Vagina (tissue), 1 donor: ENCODE measurements around the genes RPL35, GOLGA1 and SCAI.

DNA sequence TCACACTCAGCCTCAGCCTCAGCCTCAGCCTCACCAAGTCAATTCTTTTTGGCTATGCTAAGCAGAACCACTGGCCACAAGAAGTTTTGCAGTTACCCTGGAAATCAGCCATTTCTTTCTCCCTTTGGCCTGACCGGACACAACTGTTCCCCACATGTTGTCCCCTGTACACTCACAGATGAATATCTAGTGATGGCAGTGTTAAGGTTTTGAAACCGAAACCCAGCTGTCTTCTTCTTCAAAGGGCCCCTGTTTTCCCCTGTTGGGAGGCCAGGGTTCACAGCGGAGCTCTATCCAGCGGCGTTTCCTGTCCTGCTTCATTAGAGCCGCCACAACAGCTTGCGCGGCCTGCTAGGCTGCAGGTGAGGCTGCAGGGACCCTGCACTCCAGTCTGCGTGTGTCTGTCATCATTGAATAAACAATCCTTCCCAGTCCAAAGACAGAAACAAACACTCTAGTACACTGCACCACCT is 250.5 kb downstream of the DENND1A start:
- PRO-cap, result no peak
- RAMPAGE, long total RNA, result no peak

DNA sequence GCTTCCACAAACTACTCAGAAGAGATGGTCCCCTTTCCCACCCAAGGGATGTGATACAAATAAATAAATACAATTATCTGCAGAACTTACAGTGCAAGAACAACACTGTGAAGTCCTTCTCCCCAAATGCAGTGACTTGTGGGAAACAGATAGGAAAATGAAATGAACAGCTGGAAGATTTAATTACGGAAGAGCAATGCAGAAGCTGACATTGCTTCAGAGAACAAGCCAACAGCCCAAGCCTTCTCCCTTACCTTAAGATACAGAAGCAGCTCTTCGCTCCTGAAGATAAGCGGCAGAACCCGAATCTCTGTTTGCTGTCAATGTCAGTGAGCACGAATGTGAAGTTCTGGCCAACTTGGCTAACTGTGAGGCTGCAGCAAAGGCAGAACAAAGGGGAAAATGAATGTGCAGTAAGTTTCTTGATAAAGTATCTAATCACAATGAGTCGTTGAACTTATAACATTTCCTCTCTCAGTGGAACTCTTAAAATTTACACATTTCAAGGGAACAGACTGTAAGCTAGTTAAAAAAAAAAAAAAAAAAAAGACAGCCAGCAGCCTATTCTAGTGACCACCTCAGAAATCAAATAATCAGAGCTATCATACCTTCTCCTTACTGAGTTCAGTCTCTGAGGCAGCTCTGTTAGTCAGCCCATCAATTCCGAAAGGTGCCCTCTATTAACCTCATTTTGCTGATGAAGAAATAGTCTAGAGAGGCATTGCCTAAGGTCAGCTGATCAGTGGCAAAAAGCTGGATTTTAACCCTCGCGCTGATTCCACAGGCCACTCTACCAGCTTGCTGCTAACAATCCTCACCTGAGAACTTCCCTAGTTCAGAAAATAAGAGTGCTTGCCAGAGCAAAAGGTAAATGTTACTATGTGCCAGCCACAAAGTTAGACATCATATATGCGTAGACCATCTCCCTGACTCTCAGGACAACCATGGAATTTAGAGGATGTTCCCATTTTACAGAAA is 172.2 kb downstream of the DENND1A start:
- PRO-cap, result no peak
- RAMPAGE, long total RNA, result no peak

GRCh38 chr9:123997706-123998329 is 13.8 kb upstream of the LHX2 start:
- PRO-cap, result no peak
- RAMPAGE, long total RNA, result no peak

- PRO-cap, result no peak
- RAMPAGE, long total RNA, result no peak
These were observed 254 bp downstream of the LHX2 start for GRCh38 chr9:124011888-124012155.

DNA sequence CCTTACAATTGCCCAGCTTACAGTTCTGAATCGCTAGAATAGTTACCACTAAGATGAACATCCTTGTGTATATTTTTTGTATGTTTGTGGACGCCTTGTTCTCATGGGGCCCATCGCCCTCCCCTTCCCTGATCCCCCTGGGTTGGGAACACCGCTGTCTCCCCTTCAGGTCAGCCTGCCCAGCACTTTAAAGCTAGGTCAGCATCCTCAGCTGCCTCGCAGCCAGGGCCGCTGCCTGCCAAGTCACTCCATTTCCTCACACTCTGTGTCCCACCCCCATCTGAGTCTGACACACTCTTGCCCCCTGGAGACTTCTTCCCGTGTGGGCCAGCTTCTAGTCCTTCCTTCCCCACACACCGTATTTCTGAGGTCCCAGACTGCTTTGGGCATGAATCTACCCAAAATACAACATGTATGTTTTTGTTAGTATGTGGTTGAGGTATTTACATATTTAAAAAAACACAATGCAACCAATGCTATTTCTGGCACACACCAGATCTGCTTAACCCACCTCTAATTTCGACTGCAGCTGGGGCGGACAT is 120.5 kb upstream of the NEK6 start:
- PRO-cap, result no peak
- RAMPAGE, long total RNA, result no peak

GRCh38 chr9:124190721-124191173 is 67.0 kb upstream of the NEK6 start:
- PRO-cap, result no peak
- RAMPAGE, long total RNA, result no peak

- PRO-cap, result no peak
- RAMPAGE, long total RNA, result no peak
These were observed 60.4 kb upstream of the NEK6 start for GRCh38 chr9:124197134-124198058.

- PRO-cap, result no peak
- RAMPAGE, long total RNA, result no peak
These were observed 35.4 kb upstream of the NEK6 start for GRCh38 chr9:124222329-124222719.

- PRO-cap, result no peak
- RAMPAGE, long total RNA, result no peak
These were observed 61.8 kb downstream of the PSMB7 start for GRCh38 chr9:124353355-124353978.

- PRO-cap, result no peak
- RAMPAGE, long total RNA, result no peak
These were observed 27.6 kb downstream of the ADGRD2 start for GRCh38 chr9:124477756-124478359.

GRCh38 chr9:124665358-124665993 is 105.6 kb downstream of the NR6A1 start:
- PRO-cap, result no peak
- RAMPAGE, long total RNA, result no peak

- PRO-cap, result no peak
- RAMPAGE, long total RNA, result start-site peak on the minus strand at chr9:124694931-124695114, 9 reads
These were observed 76.2 kb downstream of the NR6A1 start for GRCh38 chr9:124694825-124695495.

DNA sequence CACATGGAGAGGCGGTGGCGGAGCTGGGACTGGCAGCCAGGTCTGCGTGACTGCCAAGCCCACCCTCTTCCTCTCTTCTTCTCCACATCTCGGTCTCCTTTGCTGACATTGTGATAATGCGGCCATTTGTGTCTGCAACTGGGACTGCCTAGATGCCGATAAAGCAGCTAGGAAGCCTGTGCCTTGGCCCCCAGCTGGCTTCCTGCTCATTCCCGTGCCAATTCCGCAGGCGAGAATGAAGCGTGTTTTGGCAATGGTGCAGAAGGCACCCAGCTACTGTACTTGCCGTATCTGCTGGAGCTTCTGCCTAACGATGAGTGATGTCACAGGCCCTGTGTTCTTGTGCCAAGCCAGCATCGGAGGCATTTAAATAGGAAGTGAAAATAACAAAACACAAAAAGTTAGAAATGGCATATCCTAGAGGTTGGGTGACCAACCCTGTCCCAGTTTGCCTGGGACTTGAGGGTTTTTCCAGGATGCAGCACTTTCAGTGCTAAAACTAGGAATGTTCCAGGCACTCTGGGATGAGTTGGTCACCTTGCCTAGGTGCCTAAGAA is 23.6 kb downstream of the OLFML2A start:
- PRO-cap, result no peak
- RAMPAGE, long total RNA, result no peak

DNA sequence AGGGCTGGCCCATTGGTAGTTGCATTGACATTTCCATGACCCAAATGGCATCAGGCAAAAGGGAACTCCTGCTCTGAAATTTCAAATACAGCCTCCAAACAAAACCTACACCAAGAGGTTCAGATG is 3.6 kb downstream of the WDR38 start:
- PRO-cap, result no peak
- RAMPAGE, long total RNA, result no peak

- PRO-cap, result bidirectional peak, plus-strand start at chr9:124862130, minus-strand start at chr9:124861957
- RAMPAGE, long total RNA, result start-site peak on the minus strand at chr9:124861927-124861958, 21,770 reads
These were observed at the start of gene RPL35 for GRCh38 chr9:124861063-124862241. RPL35 (minus strand) TSS chr9:124861957.

DNA sequence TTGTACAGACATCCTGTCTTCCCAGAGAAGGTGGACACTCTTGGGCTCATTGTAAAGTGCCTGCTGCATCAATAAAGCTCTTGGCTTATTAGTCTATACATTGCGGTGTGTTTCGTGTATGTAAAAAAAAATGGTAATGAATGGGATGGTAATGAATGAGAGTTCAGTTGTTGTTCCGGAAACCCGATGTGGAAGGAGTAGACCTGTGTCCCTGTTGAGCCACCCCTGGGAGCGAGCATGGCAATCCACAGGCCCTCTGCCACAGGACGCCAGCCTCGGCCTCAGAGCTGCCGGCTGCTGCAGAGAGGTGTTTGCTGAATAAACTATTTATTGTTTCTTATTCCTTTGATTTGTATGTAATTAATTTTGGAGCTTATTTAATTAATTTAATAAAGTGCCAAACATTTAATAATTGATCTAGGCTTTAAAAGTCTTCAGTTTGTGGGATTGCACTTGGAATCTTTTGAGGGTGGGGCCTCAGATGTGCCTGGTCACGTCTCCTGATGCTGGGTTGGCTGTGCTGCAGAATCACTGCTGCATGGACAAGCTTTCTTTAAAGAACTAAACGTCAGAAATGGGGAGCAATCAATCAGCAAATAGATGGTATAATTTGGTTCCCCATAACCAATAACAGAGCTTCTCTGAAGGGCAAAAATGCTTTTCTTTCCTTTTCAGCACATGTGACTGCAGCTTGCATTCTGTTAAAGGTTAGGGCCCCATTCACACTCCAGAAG is 15.6 kb downstream of the ARPC5L start:
- PRO-cap, result no peak
- RAMPAGE, long total RNA, result no peak

DNA sequence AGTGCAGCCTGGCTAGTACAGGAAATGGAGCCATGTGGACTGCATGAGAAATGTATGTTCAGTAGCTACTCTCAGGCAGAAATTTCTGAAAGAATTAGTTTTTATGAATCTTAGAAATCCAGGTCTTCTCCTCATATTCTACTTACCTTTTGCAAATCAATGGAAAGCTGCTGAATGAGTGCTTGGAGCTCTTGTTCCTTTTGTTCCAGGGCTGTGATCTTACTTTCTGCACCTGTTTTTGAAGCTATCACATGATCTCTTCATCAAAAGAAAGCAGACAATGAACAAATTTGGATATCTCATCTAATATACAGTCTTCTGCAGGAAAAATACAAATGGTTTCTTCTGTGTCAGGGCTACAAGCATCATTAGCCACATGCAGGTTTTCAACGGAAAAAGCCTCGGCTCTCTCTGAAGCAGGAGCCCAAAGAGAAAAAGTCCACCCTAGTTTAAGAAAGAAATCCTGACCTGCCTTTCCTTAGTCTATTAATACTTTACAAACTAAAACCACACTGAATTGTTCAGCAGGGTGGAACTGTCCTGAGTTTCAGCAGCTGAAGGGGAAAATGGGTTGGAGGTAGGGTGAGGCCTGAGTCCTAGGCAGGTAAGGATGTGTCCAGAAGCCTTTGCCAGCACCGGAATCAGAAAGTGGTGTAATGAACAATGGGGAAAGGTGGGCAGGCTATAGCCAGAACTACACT is 19.8 kb downstream of the GOLGA1 start:
- PRO-cap, result no peak
- RAMPAGE, long total RNA, result no peak

GRCh38 chr9:124940884-124941699 is at the start of gene GOLGA1:
GOLGA1 (minus strand) TSS chr9:124941083.
- PRO-cap, result bidirectional peak, plus-strand start at chr9:124941184, minus-strand start at chr9:124940979
- RAMPAGE, long total RNA, result start-site peak on the minus strand at chr9:124940966-124941019, 126 reads

- PRO-cap, result bidirectional peak, plus-strand start at chr9:125143687, minus-strand start at chr9:125143550
- RAMPAGE, long total RNA, result start-site peak on the minus strand at chr9:125143477-125143526, 236 reads
These were observed at the start of gene SCAI for GRCh38 chr9:125143220-125144127. SCAI (minus strand) TSS chr9:125143528.

DNA sequence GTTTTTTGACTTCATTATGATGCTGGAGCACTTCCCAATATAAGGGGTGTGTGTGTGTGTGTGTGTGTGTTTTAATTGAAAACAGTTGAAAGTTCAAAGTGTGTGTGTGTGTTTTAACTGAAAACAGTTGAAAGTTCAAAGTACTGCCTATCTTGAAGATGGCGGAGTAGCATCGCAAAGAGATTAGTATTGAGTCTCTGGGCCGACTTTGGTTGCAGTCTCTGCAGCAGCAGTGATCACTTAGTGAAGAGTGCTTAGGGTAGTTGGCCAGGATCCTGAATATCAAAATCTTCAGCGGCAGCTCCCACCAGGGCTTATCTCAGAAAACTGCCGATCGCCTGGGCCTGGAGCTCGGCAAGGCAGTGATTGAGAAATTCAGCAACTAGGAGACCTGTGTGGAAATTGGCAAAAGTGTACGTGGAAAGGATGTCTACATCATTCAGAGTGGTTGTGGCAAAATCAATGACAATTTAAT is 7.1 kb upstream of the SCAI start:
- PRO-cap, result unidirectional peak, plus-strand start at position 156 of the sequence
- RAMPAGE, long total RNA, result no peak